SK-N-DZ (cell line): Measurements from ENCODE around the genes APC and REEP5.

GRCh38 chr5:109699552-109700212 is 10.0 kb downstream of the MAN2A1 start:
RAMPAGE:
- cytosol, long total RNA = no peak
- nucleus, long total RNA = no peak

GRCh38 chr5:109701732-109702096 is 12.0 kb downstream of the MAN2A1 start:
RAMPAGE:
- cytosol, long total RNA = no peak
- nucleus, long total RNA = no peak

DNA sequence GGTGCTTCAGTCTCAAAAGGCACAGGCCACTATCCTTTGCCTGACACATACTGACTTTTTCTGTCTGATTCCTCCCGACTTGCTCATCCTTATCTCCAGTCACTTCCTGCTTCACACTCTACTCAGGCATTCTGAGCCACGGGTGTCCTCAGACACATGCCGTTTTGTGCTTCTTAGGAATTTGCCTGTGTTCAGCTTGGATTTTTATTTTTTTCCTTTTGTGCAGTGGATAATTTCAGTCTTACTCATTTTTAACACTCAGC is 54.0 kb downstream of the MAN2A1 start:
RAMPAGE:
- cytosol, long total RNA = no peak
- nucleus, long total RNA = no peak

RAMPAGE:
- cytosol, long total RNA = no peak
- nucleus, long total RNA = no peak
Measured at GRCh38 chr5:109900979-109901821, 211.5 kb downstream of the MAN2A1 start.

DNA sequence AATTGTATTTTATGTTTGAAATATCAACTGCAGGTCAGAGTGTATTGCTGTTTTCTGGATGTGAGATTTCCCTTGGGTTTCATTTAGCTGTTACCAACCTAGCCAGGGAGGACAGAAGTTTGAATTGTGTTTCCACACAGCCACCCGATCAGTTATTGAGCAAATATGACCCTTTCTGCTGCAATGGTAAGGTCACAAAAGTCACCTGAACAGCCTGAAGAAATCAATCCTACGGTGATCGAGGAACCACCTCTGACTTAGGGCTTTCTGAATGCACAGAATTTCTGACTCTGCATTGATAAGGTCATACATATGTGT is 419.9 kb downstream of the MAN2A1 start:
RAMPAGE:
- cytosol, long total RNA = no peak
- nucleus, long total RNA = no peak

RAMPAGE:
- cytosol, long total RNA = no peak
- nucleus, long total RNA = no peak
Measured at GRCh38 chr5:110726930-110727326, 457 bp upstream of the TMEM232 start.

DNA sequence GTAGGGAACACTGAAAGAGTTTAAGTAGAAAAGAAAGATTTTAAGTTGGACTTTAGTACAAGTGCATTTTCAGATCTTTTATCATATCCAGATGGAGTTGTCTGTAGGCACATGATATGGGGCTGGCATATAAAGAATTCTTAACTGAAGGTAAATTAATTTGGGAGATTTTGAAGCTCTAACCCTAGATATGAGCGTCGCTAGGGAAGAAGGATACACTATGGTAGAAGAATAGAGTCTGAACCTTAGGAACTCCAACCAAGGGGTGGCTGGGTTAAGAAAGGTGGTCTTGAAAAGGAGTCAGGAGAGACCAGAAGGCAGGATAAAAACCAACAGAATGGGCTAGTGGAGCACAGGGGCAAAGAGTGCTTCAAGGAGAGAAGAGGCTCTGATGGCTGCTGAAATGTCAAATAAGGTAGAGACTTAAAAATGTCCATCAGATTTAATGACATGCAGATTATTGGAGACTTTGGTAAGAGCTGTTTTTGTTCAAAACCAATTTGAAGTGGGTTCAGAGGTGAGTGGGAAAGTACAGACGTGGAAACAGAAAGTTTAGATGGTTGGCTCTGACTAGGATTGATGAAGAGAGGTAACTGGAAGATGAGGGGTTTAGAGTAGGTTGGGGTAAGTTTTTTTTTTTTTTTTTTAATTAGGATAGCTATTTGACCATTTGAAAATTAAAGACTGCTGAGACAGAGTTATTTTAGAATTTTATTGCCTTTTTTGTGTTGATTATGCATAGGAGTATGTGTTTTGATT is 14.0 kb downstream of the SLC25A46 start:
RAMPAGE:
- cytosol, long total RNA = no peak
- nucleus, long total RNA = no peak

RAMPAGE:
- cytosol, long total RNA = no peak
- nucleus, long total RNA = no peak
Measured at GRCh38 chr5:110985491-110986121, 85.9 kb upstream of the TSLP start.

DNA sequence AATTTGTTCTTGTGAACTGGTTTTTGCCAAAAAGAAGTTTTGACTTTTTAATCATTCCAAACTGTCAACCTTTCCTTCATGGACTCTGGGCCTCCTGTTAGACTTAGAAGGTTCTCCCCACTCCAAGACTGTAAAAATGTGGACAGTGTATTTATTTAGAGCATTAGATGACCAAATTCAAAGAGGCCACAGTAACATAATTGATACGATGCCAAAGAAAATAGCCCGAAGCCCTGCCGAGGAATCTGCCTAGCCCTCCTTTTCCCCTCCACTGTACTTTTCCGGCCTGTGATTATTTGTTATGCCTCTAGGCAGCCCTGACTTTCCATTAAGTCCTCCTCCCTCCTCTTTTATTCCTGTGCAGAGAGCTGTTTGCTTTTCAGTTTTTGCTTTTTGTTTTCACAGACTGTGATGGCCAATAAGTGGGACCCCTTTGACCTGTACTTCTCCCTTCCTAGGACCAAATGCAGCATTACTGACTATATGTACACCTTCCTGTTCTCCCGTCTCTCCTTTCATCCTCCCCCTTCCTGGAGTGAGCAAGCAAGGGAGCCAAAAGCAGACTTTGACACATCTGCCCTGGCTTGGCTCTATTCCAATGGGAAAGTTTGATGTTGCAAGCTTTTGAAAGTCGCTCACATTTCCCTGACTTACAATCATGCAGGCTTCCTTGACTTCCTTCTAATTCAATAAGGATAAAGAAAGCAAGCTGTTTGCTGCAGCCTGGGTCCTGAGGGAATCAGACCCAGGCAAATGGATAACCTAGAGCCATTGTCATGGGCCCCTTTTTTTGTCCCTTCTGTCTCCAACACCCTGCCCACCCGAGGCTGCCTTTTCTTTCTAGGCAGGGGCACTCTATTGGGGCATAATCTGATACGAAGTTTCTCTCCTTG is 76.1 kb downstream of the NREP start:
RAMPAGE:
- cytosol, long total RNA = no peak
- nucleus, long total RNA = no peak

GRCh38 chr5:111735714-111736225 is 21.2 kb downstream of the NREP start:
RAMPAGE:
- cytosol, long total RNA = no peak
- nucleus, long total RNA = no peak

DNA sequence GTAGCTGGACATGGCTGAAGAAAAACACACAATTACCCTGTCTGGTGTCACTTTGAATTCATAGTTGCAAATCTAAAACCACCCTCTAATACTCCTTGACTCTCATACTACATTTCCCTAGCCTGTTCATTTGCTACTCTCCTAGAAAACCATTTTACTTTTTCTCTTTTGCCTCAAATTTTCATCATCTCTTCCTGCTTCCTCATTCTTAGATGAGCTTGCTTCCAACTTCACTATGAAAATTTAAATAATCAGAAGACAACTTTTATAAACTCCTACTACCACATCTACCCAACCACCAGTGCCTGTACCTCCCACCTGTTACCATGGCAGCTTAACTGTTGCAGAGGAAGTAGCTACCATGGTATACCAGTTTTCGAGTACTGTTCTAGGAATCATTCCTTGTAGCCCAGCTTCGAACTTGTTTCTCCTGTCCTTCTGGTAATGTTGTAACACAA is 266.7 kb upstream of the NREP start:
RAMPAGE:
- cytosol, long total RNA = no peak
- nucleus, long total RNA = no peak

DNA sequence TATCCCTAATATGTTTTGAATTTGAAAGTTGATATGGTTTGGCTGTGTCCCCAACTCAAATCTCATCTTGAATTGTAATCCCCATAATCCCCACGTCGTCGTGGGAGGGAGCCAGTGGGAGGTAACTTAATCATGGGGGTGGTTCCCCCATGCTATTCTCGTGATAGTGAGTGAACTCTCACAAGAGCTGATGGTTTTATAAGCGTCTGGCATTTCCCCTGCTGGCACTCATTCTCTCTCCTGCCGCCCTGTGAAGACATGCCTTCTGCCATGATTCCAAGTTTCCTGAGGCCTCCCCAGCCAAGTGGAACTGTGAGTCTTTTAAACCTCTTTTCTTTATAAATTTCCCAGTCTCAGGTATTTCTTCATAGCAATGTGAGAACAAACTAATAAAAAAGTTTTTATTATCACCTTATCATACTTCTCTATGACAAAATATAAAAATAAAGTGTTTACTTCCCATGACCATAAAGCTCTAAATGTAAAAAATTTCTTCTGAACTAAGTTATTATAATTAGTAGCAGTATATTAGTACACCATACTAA is 199.9 kb downstream of the EPB41L4A start:
RAMPAGE:
- cytosol, long total RNA = no peak
- nucleus, long total RNA = no peak

RAMPAGE:
- cytosol, long total RNA = no peak
- nucleus, long total RNA = no peak
Measured at GRCh38 chr5:112404741-112405578, 14.1 kb downstream of the EPB41L4A start.

DNA sequence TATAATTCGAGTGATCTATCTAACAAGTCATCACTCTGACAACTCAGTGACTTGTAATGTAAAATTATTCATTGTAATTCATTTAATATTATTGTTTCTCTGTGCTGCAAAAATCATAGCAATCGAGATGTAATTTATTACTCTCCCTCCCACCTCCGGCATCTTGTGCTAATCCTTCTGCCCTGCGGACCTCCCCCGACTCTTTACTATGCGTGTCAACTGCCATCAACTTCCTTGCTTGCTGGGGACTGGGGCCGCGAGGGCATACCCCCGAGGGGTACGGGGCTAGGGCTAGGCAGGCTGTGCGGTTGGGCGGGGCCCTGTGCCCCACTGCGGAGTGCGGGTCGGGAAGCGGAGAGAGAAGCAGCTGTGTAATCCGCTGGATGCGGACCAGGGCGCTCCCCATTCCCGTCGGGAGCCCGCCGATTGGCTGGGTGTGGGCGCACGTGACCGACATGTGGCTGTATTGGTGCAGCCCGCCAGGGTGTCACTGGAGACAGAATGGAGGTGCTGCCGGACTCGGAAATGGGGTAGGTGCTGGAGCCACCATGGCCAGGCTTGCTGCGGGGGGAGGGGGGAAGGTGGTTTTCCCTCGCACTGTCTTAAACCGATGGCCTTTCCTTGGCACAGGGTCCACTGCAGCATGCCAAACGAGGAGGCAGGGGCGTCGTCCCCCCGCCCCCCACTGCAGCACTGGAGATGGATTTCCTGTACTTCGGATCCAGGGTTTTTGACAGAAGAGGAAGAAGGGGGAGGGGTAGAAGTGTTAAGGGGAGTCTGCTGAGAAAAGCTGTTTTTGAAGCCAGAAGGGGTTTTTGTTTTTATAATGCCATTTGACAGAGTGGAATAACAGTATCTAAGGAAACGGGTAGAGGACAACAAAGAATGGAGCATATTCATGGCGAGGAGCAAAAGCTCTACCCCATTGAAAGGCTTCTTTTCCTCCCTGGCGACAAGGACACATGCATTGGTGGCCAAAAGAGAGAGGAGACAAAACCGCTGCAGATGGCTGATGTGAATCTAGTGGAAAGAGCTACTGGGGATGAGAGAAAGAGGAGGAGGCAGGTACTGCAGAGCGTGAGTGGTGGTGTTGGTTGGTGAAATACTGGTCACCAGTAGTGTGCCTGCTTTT is at the start of gene APC:
Gene APC, plus strand, starts transcription at position 490 of the 1,132 bp plus-strand sequence.
RAMPAGE:
- cytosol, long total RNA = no peak
- nucleus, long total RNA = start-site peak on the plus strand centred at position 489 of the sequence, 15 bp wide, 365 and 128 reads in 2 replicates

DNA sequence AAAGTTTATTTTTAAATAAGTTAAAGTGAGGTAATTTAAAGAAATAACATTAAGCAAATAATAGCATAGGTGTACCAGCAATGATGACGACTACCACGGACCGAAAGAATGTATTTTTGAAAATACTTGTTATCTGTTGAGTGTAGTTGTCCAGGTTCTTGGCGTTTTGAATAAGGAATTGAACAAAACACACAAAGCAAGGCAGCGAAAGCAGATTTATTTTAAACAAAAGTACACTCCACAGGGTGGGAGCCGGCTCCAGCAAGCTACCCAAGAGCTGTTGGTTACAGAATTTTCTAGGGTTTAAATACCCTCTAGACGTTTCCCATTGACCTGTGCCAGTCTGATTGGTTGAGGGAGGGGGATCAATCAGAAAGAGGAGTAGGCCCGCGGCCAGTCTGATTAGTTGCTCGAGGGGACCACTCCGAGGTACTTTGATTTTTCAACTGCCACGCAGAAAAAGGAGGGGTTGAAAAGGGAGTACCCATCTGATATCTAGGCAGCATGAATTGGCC is 884 bp downstream of the SRP19 start:
RAMPAGE:
- cytosol, long total RNA = no peak
- nucleus, long total RNA = no peak

GRCh38 chr5:112863542-112863920 is 2.4 kb downstream of the SRP19 start:
RAMPAGE:
- cytosol, long total RNA = no peak
- nucleus, long total RNA = no peak

GRCh38 chr5:112864143-112864790 is 3.2 kb downstream of the SRP19 start:
RAMPAGE:
- cytosol, long total RNA = no peak
- nucleus, long total RNA = no peak

RAMPAGE:
- cytosol, long total RNA = start-site peak on the minus strand at chr5:112922200-112922291, 34 and 639 reads in 2 replicates
- nucleus, long total RNA = start-site peak on the minus strand at chr5:112922205-112922289, 139 and 17 reads in 2 replicates
Measured at GRCh38 chr5:112921902-112922824, at the start of gene REEP5. Gene REEP5 (minus strand): TSS chr5:112922227.

DNA sequence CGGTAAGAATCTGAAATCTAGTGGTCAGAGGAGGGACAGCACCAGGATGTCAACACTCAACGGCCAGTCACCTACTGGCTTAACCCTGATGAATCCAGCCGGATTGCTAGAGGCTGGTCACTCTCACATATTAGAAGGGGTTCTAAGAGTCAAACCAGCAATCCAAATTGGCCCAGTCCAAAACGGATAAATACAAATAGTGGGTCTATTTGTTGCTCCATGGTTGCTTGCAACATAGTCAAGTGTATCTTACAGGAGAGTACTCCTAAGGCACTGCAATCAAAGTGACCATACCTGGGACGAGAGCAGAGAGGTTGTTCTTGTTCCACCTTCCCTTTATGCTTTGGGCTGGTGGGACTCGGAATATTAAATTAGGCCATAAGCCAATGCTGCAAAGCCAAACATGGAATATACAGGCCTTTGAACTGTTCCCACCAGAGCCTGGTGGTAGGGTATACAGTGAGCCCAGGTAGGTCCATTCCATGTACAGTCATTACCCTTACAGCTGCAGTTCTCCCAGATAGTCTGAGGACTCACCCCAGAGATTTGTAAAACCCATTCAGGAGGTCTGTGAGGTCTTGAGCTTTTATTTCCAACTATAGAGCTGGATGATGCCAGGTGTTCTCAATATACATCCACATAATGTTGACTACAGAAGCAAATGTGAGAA is 51.1 kb downstream of the DCP2 start:
RAMPAGE:
- cytosol, long total RNA = no peak
- nucleus, long total RNA = no peak

DNA sequence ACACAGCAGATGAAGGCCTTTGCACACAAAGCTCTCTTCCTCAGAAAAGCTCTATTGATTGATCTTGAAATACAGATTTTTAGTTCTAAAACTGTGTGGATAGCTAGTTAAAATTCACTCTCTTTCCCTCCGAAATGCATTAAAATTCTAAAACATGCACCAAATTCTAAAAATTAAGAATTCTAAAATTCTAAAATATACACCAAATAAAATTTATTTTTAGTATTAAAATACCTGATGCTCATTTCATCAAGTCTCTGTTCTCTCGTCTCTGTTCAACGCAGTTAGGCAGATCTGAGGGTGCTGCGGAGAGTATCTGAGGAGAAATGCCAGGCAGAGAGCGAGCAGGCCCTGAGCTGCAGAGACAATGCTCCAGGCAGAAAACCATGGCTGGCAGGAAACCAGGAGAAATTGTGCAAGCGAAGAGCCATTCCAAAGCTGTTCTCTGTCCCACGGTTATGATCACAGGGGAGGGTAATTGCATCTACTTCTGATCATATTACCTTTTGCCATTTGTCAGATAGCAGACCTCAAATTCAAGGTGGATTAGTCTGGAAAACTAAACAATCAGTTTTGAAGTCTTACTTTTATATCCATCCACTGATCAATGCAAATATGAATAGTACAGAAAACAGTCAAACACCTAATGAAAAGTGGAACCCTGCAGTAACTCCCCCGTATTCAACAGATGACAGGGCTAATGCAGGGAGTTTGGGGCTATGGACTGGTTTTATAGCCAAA is 227.9 kb downstream of the DCP2 start:
RAMPAGE:
- cytosol, long total RNA = start-site peak on the minus strand centred at position 426 of the sequence, 255 bp wide, 49 and 54 reads in 2 replicates
- nucleus, long total RNA = no peak